ENCODE data around the gene SH3D19.

- PRO-cap, result no peak
Observed at GRCh38 chr4:151049238-151049737, 34.2 kb upstream of the LRBA start.

GRCh38 chr4:151147088-151147372, 47.6 kb downstream of the RPS3A start:
- PRO-cap, result no peak

DNA sequence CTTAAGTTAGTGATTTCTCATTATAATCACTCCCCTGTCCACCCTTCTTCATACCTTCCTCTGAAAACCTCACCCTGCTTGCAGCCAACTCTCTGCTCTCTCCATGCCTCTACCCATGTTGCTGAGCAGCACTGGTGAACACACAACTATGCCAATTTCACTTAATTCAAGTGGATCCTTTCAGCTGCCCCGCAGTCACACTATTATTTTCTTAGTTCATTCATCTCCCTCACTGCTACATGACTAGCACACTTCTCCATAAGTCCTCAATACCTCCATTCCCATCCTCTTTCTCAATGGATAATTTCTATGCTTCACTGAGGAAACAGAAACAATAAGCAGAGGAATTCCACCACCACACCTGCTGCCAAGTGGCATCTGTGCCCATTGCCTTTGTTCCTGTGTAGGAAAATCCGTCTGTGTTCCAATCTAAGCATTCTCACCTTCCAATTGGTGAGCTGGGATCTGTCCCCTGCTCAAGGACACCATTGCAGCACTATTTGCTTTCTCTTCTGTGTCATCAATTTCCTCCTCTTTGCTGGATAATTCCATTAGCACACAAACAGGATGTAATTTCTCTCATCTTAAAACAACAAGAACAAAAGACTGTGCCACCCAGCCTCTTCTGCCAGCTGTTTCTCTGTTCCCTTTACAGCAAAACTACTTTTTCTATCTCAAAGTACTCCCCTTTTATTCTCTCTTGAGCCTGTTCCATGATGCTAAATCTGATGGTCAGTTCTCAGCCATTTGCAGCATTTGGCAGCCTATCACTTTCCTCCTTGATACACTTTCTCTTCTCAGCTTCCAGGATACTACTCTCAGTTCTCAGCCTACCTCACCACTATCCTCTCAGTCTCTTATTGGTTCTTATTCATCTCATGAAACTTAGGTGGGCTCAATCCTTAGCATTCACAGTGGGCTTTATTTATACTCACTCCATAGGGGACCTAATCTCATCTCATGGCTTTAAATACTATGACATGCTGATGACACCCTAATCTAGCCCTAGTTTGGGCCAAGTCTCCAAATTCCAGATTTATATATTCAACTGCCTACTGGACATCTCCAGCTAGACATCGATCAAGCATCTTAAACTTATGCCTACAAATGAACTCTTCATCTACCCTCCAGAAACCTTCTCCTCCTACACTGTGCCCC, 24.9 kb upstream of the PRSS48 start:
- PRO-cap, result no peak

- PRO-cap, result no peak
Observed at GRCh38 chr4:151315120-151315604, 10.2 kb downstream of the SH3D19 start.

- PRO-cap, result unidirectional peak, minus-strand start at chr4:151325649
Observed at GRCh38 chr4:151325400-151326203, at the start of gene SH3D19. TSS of gene SH3D19 (minus strand) at chr4:151325605.

- PRO-cap, result no peak
Observed at GRCh38 chr4:151674578-151675515, 86.0 kb downstream of the GATB start.

DNA sequence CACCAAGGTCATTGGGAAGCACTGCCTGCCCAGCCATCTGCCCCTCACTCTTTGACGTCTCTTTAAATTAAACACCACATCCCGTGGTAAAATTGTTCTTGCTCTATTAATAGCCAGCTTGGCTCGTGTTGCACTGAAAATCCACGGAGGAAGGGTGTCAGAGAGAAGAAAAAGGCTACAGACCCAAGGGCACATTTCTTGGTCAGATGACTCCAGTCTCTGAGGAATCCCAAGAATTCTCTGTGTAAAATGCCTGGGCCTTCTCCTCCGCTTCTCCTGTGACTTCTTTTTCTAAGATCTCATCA, 45.7 kb upstream of the GATB start:
- PRO-cap, result no peak

- PRO-cap, result no peak
Observed at GRCh38 chr4:152072626-152073134, 311.9 kb upstream of the GATB start.

DNA sequence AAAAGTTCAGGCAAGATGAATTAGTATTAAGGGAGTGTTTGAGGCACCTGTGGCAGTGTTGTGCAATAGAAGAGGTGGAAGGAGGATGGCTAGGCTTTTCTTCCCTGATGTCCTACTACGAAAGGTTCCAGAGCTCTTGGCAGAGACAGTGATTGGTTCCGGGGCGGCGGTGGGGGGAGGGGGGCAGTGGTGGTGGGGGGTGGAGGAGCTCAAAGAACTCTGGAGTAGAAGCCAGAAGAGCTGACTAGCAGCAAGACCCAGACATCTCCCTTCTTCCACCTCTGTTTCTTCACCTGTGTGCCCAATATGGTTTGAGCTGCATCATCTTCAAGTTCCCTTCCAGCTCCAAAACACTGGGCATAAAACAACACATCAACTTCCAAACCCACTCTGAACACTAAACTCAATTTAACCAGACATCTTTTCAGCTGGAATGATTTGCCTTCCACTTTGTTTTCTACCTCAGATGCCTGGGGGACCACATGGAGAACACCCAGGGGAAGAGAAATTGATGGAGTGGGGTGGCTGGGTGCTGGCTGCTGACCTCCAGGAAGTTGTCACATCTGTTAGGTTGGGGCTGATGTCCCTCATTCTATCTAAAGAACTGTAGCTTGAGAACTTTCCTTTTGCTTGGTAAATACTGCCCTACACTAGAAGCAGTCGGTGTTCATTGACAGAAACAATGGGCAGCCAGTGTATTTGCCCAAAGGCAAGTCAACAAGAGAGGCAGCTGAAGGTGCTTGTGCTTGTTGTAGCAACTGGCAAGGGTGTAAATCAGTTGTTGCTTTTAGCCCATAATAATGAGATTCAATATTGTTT, 1.2 kb downstream of the TMEM154 start:
- PRO-cap, result no peak

DNA sequence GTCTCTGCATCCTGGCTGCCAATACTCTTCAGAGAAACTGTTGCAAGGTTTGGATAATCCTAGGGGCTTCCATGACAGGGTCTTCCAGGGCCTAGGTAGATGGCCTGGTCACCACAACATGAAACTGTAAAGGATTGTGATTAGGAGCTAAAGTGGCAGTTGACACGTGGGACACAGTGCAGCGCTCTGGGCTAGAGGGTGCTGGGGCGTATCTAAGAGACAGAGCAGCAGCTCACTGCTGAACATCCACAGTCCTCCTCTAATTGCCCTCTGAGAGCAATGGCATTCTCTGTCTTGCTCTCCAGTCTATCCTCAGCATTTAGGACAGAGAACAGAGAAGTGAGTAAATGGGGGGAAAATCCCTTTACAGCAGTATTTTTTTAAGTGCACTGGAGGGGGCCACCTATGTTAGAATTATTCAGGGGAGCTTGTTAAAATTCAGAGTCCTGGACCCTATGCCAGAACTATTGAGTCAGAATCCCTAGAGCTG, 4.1 kb upstream of the TMEM154 start:
- PRO-cap, result no peak

- PRO-cap, result no peak
Observed at GRCh38 chr4:152697639-152698232, 17.9 kb upstream of the TMEM154 start.

DNA sequence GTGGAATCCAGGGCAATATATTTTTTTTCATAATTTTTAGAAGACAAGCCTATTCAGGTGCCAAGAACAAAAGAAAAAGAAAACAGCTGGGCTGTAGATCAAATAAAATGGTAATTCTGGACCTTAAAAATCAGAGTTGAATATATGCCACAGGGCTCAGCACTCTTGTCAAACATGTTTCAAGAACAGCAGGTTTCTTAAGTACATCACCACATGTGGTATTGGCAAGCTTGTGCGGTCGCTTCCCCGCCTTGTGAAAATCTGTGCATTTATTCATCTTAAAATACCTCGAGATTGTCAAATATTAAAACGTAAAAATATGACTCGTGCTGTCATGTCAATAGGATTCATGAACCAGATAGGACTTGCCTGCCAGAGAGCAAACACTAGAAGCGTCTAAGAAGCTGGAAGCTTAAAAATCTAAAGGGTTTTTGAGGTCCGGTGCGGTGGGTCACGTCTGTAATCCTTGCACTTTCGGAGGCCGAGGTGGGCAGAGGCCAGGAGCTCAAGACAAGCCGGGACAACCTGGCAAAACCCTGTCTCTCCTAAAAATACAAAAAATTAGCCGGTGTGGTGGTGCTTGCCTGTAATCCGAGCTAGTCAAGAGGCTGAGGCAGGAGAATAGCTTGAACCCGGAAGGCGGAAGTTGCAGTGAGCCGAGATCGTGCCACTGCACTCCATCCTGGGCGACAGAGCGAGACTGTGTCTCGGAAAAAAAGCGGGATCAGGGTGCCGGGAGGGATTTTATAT, 40.1 kb upstream of the TMEM154 start:
- PRO-cap, result no peak

DNA sequence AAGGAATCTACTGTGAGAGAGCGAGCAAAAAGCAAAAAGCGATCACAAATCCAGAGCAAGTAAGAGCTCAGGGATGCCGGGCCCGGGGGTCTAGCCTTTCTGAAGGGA, 412 bp downstream of the TIGD4 start:
- PRO-cap, result no peak

DNA sequence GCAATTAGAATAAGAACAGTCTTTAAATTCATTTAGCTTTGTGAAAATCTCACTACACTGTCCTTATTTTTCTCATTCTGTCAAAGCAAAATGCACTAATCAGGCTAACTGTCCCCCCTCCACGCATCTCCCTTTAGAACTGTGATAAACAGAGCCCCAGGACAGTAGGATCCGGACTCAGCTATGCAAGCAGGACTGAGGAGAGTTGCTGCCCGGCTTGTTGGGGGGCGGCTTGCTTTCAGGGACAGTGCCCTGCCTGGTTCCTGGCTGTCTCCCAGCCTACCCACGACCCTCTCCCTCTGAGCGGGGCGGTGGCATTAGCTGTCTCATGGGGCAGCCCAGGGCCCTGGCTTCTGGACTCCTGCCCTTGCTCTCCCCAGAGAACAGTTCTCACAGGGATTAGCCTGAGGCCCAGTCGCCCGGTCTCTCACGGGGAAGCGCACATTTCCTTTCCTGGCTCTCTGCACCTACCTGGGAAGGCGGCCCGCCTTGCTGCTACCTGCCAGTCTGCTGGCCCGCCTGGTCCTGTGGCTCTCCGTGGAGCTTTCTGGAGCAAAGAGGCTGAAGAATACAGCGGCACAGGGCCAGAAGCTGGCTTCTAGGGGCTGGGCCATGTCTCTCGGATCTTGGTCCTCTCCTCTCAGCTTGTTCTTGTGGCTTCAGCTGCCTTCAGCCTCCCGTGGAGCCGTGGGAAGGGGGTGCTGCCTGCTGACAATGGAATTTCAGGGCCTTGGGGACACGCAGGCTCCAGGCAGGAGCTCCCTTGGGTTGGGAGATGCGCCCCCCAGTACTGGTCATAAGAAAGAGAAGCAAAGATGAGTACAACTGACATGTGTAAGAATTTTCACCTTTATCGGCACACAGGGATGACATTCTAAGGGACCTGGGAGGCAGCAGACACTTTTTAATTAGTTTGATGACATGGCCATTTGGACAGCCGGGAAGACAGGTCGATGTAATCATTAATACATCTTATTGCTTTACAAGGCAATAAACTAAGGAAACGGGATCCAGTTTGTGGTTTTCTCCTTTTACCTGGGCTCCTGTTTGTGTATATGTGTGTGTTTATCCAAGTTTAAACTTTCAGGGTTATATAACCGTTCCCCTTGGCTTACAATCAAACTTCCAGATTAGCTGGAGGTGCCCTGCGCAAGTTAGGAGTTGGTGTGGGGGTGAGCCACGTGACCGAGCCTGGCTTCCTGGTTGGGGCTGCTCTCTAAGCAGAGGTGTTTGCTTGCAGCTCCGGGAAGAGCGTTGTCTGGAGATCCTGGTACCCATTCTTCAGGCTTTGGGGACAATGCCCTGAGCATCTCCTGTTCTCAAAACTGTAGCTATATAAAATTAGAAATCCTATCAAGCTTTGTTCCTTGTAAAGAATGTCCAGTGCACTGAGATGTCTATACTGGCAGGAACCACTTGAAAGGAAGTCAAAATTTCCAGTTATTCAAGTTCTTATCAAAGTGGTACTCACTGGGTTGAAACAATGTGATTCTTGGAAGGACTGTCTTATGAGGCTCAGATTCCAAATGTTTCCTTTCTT, 128.8 kb downstream of the FHDC1 start:
- PRO-cap, result no peak

DNA sequence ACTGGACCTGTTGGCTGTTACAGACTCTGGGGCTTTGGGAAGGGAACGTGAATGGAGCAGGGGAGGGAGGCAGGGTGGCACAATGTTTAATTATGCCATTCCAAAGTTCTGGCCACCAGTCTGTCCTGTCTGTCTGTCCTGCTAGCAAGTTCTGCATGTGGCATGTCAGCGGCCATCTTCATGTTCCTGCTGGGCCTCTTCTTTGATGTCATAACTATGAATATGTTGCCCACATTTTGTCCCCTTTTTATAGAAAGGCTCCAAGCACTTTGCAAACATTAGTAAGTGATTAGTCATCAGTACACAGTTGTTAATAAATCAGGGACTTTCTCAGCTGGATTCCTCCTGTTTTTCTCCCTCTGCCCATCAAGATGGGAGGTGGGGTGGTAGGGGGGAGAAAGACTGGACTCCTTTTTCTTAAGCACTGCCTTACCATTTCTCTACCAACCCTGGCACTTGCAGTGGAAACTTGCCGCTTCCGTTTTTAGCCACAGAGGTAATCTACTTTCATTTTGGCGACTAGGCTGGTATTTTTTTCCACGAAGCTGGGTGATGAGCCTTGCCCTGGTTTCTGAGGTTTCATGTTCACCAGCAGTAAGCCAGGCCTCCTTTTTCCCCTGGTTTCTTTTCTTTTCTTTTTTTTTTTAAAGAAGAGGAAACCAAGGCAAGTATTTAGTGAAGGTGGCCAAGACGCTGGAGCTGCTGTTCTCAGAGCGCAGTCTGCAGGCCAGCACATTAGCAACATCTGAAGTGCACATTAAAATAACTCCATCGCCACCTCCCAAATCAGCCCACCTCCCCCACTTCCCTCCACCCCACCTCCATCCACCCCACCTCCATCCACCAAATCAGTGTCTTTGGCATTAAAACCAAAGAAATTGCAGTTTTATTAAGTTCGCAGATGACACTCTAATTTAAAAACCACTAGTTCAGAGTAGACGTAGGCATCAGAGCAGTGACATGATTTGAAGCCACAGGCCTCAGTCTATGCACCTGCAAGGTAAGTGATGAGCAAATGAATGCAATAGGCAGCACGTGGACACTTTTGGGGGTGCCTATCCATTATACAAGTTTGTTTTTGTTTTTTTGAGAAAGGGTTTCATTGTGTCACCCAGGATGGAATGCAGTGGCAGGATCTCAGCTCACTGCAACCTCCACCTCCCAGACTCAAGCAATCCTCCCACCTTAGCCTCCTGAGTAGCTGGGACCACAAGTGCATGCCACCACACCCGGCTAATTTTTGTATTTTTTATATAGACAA, 88.3 kb upstream of the TRIM2 start:
- PRO-cap, result no peak

DNA sequence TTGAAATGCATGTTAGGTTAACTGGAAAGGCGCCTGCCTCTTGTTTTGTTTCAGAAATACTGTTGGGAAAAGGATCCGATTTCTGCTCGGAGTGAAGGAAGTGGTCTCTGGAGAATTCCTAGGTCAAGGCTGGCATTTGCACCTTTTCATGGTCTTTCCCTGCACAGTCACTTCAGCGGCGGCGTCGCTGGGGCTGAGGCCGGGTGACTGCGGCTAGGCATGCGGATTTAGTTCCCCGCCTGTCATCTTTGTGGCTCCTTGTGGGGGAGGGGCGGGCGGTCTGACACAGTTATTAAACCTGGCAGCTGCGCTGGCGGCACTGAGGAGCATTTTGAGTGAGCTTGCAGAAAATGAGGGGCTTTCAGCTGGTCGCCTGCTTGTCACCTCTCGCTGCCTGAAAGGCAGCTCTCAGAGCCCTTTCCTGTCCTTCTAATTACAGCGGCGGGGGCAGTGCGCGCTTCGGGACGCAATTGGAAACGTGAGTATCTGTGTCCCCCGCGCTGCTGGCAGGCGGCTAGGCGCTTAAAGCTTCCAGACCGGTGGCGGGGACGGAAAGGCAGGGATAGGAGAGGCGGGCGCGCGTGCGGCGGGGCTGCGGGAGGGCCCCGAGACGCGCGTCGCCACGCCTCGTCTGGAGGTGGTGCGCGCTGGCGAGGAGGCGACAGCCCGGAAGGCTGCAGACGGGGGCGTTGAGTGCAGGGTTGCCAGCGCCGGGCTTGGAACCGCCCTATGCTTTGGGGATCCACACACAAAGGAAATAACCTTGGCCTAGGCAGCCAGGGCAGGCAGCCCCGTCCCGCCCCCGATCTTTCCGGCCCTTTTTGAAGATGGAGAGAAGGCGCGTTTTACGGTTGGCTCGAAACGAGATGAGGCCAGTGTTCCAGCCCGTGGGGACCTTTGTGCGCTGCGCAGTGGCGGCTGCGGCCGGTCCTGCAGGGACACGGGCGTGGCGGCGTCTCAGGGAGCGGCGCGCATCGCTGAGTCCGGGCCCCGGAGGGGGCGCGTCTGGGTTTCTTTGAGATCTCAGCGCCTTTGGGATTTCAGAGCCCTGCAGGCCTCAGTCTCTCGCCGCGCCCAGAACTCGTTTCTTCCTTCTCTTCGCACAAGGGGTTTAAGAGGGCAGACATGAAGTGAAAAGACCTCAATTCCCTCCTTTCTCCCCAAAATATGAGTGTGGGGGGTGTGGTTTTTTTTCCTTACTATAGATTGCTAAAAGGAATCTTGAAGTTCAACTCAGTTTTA, 51.0 kb upstream of the TRIM2 start:
- PRO-cap, result unidirectional peak, plus-strand start at position 170 of the sequence; bidirectional peak, plus-strand start at position 679 of the sequence, minus-strand start at position 633 of the sequence

DNA sequence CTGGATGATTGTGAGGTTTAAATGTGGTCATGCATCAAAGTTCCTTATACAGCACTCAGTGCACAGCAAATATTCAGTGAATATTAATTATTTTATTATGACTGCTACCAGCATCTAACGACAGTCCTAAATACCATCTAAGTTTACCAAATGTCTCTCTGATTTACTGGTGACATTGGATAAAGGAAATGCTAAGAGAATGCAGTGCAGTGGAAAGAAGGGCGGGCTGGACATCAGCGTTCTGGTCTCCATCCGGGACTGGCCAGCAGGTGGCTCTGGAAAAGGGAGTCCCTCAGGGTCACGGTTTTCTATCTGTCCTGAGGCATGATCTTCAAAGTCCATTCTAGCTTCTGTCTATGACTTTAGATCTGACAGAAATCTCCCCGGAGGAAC, 3.2 kb downstream of the TRIM2 start:
- PRO-cap, result no peak

GRCh38 chr4:153521578-153521860, 55.4 kb downstream of the TMEM131L start:
- PRO-cap, result no peak

DNA sequence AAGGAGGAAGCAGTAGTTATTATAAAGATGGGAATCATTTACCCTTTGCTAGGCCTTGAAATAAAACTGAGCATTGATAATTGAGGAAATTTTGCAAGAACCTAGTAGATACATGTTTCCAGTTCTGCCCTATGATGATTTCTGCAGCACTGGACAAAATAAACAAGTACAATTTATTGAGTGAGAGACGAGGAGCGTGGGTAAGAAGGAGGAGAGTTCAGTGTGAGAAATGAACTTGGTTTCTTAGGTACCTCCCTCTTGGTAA, 57.4 kb upstream of the TLR2 start:
- PRO-cap, result no peak

GRCh38 chr4:153684503-153685167, 555 bp downstream of the TLR2 start:
- PRO-cap, result bidirectional peak, plus-strand start at chr4:153685028, minus-strand start at chr4:153684925